Fibroblast of villous mesenchyme (primary cell): ENCODE results near the genes TCTN3, ARHGAP19, ZFYVE27 and GOLGA7B.

DNA sequence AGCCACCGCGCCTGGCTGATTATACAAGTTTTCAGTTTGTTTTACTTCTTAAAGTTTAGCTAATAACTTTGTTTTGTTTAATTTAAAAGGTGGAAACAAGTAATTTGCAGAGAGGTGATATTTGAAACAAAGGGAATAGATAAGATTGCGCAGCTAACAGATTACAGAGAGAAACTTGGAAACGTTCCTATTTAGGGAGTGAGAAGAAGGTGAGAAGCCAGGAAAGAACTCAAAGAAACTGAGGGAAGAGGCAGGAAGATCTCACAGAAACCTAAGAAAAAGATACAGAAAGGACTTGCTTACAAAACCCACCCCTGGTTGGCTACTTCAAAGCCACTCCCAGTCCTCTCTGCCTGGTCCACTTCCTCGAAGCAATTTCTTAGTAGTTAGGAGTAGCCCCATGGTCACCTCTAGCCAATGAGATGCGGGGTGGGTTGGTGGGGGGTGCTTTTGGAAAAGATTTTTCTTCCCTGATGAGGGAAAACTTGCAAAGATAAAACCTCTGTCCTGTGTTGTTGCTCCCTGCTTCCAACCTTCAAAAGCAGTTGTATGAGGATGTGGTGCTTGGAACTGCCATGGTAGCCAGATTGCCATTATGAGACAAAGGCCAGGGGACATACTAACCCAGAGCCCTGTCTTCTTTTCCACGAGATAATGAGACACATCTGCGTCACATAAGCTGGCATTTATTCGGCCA lies 15.2 kb upstream of the PDLIM1 start:
- CAGE, long polyA plus RNA, result no peak

GRCh38 chr10:95350263-95350861 lies 59.6 kb upstream of the PDLIM1 start:
- CAGE, long polyA plus RNA, result no peak

DNA sequence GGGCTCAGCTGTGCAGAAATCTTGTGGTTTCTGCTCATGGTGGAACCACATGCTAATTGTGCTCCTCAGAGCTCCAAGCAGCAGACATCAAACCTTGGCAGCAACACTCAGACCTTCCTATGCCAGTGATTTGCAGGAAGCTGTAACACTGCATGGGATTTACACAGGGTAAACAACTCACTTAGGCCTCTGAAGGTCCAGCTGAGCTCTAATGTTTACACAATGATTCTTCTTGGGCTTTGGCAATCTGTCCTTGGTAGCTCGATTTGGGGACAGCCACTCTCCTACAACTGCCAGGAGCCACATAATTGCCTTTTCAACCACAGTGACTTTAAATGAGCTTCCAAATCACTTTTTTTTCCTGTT lies 97.7 kb upstream of the PDLIM1 start:
- CAGE, long polyA plus RNA, result no peak

DNA sequence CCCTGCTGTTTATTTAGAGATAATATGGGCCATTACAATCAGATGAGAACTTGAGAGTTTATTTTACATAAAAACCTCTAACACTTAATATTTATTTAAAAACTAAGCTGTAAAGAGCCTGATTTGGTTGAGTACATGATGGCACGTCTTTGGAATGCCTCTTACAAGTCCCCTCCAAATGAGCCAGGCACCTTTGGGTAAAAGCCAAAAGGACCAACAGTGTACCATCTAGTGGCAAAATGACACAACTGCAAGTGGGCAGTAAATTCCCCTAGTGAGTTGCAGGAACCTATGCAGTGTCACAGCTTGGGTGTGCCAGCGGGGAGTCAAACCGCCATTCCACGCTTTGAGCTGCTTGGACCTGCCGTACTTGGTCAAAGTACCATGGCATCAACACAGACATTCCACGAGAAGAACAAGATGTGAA lies 115.3 kb downstream of the SORBS1 start:
- CAGE, long polyA plus RNA, result no peak

- CAGE, long polyA plus RNA, result no peak
Measured at GRCh38 chr10:95473890-95474730, 87.1 kb downstream of the SORBS1 start.

- CAGE, long polyA plus RNA, result no peak
Measured at GRCh38 chr10:95562834-95563129, 1.6 kb upstream of the SORBS1 start.

DNA sequence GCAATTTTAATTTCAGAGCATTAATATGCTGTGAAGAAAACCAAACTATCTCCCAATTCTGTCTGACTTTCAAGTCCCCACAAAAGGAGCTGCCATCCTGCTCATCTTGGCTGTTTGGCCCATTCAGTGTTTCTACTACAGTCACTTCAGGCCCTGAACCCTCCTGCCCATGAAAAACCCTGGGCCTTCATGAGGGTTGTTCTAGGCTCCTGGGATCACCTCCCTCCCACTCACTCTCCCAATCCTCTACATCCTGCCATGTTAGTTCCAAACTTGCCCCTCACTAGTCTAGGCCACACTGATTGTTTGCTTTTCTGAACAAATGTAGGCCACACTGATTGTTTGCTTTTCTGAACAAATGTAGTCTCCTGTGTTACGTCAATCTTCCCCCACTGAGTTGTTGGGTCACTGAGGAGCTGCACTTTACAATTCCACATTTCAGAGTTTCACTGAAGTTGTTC lies 5.2 kb upstream of the ALDH18A1 start:
- CAGE, long polyA plus RNA, result no peak

- CAGE, long polyA plus RNA, result start-site peak on the minus strand at chr10:95693870-95693930, 496 and 390 reads in 2 replicates
Measured at GRCh38 chr10:95693416-95694354, at the start of gene TCTN3. TCTN3 (minus strand) TSS chr10:95693927.

DNA sequence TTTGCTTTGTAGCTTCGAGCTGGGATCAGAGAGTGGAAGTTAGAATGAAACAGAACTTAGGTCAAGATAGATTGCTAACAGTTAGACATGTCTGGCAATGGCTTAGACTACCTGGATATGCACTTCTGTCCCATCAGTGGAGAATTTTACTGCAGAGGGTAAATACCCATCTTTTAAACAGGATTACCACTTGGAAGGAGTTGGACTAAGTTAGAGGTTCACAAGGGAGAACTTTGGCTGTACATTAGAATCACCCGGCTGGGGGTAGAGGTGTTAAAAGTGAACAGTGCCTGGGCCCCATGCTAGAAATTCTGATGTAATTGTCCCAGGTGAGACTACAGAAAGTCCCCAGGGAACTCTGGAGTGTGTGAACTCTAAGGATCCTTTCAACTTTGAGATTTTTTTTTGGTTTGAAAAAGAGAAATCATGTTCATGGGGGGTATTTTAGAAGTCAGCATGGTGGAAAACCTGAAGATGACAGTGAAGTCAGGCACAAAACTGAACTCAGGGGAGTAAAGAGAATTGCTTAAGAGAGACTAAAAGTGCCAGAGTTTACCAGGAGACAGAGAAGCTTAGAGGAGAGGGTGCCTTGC lies 35.6 kb downstream of the ENTPD1 start:
- CAGE, long polyA plus RNA, result no peak

- CAGE, long polyA plus RNA, result no peak
Measured at GRCh38 chr10:96138513-96139168, 8.5 kb downstream of the ZNF518A start.

- CAGE, long polyA plus RNA, result no peak
Measured at GRCh38 chr10:96514845-96515524, 1.3 kb upstream of the TLL2 start.

GRCh38 chr10:96980802-96981602 lies 148.9 kb downstream of the LCOR start:
- CAGE, long polyA plus RNA, result no peak

GRCh38 chr10:97292060-97293085 lies at the start of gene ARHGAP19:
ARHGAP19 (minus strand) TSS chr10:97292637.
- CAGE, long polyA plus RNA, result start-site peak on the minus strand at chr10:97292616-97292651, 42 and 85 reads in 2 replicates

GRCh38 chr10:97665852-97666861 lies 20.9 kb downstream of the AVPI1 start:
- CAGE, long polyA plus RNA, result no peak

GRCh38 chr10:97677528-97678478 lies 9.2 kb downstream of the AVPI1 start:
- CAGE, long polyA plus RNA, result no peak

- CAGE, long polyA plus RNA, result no peak
Measured at GRCh38 chr10:97718581-97719303, 5.2 kb downstream of the MARVELD1 start.

GRCh38 chr10:97736875-97737266 lies at the start of gene ZFYVE27:
ZFYVE27 (plus strand) TSS chr10:97737128.
- CAGE, long polyA plus RNA, result no peak

DNA sequence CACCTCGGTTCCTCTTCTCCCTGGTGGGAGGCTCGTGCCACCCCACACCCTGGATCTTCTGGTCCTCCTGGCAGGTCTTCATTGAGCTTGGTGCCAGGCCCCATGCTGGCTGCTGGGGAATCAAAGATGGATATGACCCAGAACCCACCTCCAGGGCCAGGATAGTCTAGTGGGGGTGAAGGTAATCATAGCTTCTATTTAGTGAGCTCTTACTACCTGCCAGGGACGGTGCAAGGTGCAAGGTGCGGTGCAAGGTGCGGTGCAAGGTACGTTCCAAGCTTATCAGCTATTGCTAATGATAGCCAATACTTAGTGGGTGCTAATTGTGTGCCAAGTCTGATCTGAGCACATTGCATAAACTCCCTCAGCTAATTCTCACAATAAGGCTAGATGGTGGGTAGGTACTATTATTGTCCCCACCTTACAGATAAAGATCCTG lies 604 bp upstream of the SFRP5 start:
- CAGE, long polyA plus RNA, result no peak

DNA sequence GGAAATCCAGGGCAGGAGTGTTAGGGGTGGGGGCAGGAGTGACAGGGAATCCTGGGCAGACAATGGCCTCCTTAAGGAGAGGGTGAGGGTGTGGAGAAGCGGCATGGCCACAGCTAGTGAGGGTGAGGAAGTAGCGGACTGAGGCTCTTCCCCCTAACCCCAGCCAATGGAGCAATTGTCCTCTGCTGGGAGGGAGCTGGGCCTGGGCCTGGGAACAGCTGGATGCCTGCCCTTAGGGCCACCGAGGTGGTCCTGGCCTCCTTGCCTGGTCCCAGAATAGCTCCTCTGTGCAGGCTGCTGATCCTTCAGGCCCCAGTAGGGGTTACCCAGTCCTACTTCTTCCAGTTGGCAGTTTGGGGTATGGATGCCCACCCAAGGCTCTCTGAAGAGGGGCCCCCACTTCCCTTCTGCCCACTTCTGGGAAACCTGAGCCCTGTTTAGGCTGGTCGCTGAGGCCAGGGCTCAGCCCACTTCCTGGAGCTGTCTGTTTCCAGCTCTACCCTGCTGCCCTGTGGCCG lies 9.4 kb upstream of the SFRP5 start:
- CAGE, long polyA plus RNA, result no peak

DNA sequence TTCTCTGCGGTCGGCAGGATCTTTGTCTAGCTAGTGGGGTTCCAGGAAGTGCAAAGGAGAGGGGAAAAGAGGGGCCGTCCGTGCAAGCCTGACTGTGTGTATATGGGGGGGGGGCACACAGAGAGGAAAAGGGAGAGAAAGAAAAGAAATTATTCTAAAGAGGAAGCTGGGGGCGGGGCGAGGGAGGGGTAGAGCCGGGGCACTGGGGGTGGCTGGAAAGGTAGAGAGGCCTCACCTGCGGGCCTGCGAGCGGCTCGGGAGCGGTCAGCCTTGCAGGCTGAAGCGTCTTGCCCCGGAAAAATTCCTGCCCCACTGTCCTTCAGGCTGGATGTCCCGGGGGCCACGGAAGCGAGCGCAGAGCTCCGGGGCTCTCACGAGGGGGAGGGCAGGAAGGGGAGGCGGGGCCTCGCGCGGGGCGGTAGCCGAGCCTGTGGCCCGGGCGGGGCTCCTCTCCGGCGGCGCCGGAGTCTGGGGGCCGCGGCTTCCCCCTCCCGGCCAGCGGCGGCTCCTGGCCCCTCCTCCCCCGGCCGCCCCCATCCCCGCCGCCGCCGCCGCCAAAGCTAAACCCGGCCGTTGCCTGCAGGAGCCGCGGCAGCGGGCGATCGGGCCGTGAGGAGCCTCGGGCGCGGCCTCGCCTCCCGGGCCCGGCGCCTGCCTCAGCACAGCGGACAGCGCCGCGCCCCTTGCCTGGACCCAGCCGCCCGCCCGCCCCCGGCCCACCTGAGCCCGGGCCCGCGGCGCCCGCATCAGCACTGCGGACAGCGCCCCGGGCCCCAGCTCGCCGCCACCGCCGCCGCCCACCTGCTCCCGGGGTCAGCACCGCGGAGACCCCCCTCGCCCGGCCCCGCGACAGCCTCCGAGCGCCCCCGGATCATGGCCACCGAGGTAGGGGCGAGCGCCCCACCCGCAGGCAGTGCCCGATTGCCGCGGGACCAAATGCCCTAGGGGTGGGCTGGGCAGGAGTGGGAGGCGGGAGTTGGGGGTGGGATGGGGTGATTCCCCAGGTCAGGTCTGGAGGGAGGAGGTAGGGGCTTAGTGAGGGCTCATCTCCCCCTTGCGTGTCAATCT lies at the start of gene GOLGA7B:
TSS of gene GOLGA7B (plus strand) at position 413 of the 1,068 bp plus-strand sequence.
- CAGE, long polyA plus RNA, result no peak